ENCODE measurements around the gene IFNB1.

DNA sequence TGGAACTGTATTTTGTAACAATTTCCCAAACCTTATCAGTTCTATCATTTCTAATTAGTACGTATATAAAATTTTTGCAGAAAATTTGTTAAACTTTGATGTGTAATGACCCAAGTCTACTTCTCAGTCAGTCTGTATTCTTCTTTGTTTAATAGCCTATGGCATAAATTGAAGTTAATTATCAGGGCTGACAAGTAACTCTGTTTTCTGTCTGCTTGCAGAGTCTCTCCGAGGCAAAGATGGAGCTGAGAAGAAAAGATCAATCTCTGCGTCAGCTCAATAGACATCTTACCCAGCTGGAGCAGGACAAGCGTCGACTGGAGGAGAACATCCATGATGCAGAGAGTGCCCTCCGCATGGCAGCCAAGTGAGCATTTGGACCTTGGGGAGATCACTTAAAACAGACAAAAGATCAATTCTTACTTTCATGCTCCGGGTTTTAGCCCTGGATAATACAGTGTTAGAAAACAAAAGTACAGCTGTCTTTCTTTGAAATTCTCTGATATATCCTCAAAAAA, 293.7 kb downstream of the CCDC171 start:
- RRBS = no CpG with 5 or more reads among the region's 7 CpGs

GRCh38 chr9:16207128-16207627, 654.3 kb downstream of the CCDC171 start:
- RRBS = no CpG with 5 or more reads among the region's 10 CpGs

DNA sequence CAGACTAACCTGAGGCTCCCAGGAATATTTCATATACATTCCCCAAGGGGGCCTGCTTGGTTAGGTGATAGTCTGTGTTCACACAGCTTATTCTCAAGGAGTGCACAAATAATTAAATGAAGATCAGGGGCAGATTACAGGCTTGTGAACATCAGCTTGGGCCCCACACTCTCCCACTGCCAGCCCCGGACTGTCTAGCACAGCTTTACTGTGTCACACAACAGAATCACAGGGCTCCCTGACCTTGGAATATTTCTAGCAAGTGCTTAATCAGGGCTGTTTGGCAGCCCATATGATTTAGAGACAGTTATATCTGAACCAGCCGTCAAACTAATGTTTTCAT, 517.8 kb downstream of the BNC2 start:
- RRBS = no CpG with 5 or more reads among the region's 2 CpGs

GRCh38 chr9:16385919-16386507, 484.5 kb downstream of the BNC2 start:
- RRBS = no CpG with 5 or more reads among the region's 3 CpGs

GRCh38 chr9:16414299-16414919, 456.1 kb downstream of the BNC2 start:
- RRBS = no CpG with 5 or more reads among the region's 4 CpGs

DNA sequence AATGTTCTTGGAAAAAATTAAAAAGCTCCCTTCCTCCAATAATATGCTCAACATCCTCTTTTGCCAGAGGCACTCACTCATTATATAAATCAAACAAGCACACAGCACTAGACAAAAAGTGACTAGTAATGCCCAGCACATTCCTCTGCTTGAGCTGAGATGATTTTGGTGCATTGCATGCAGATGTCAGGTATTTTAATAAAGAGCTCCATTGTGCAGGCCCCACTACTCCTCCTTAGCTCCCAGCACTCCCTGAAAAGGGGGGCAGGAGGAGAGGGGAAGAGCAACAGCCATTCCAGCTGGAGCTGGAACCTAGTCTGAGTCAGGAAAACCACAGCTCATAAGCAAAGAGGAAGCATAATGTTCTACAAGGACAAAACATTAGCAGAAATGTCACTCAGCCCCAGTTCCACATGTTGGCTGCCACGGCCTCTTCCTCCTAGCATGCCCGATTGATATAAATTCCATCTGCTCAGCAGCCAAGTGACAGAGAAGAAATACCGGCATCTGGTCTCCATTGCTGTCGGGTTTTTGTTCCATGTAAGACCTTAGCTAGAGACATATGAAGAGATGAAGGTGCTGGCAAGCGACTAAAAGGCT, 348.5 kb downstream of the BNC2 start:
- RRBS = no CpG with 5 or more reads among the region's 5 CpGs

DNA sequence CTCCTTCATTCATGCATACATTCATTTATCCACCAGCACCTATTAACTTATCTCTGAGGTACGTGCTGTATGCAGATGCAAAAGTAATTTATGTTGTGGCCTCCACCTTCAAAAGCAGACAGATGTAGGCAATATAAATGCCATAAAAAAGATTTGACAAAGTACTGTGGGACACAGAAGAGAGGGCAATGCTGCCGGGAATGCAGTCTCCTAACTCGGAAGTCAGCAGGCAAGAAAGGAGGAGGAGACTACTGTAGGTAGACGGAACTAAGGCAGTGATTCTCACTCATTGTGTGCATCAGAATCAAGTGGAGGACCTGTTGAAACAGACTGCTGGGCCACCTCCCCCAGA, 310.7 kb downstream of the BNC2 start:
- RRBS = no CpG with 5 or more reads among the region's 4 CpGs

DNA sequence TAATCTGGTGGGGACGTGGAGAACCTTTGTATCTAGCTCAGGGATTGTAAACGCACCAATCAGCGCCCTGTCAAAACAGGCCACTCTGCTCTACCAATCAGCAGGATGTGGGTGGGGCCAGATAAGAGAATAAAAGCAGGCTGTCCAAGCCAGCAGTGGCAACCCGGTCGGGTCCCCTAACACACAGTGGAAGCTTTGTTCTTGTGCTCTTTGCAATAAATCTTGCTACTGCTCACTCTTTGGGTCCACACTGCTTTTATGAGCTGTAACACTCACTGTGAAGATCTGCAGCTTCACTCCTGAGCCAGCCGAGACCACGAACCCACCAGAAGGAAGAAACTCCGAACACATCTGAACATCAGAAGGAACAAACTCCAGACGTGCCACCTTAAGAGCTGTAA, 61.2 kb upstream of the CNTLN start:
- RRBS = no CpG with 5 or more reads among the region's 9 CpGs

DNA sequence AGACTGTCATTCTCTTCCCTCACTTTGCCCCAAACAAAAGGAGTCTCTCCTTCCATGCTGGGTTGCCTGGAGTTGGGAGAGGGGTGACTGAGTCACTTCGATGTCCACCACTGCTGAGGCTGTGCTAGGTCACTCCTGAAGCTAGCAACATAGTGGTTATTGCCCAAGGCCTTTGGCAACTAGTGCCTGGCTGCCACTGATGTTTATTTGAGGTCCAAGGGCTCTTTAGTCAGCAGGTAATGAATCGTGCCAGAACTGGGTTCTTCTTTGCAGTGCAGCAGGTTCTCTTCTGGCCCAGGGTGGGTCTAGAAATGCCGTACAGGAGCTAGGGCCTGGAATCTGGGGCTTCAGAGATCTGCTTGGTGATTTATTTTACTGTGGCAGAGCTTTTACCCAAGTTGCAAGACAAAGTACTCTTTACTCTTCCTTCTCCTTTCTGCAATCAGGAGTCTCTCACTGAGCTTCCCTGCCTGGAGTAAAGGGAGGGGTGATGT, 155.8 kb upstream of the SH3GL2 start:
- RRBS = no CpG with 5 or more reads among the region's 3 CpGs

GRCh38 chr9:17520780-17520979, 58.2 kb upstream of the SH3GL2 start:
- RRBS = no CpG with 5 or more reads among the region's 3 CpGs

GRCh38 chr9:17906359-17907557, 327.9 kb downstream of the SH3GL2 start:
- RRBS = 4% methylated on average over 25 of the region's 100 CpGs

- RRBS = no CpG with 5 or more reads among the region's 5 CpGs
Observed at GRCh38 chr9:19116864-19117398, 10.4 kb downstream of the PLIN2 start.

- RRBS = no CpG with 5 or more reads among the region's 7 CpGs
Observed at GRCh38 chr9:19125906-19126347, 1.4 kb downstream of the PLIN2 start.

- RRBS = no CpG with 5 or more reads among the region's 4 CpGs
Observed at GRCh38 chr9:19161476-19162140, 34.3 kb upstream of the PLIN2 start.

GRCh38 chr9:19183931-19185133, 46.2 kb upstream of the DENND4C start:
- RRBS = no CpG with 5 or more reads among the region's 12 CpGs

DNA sequence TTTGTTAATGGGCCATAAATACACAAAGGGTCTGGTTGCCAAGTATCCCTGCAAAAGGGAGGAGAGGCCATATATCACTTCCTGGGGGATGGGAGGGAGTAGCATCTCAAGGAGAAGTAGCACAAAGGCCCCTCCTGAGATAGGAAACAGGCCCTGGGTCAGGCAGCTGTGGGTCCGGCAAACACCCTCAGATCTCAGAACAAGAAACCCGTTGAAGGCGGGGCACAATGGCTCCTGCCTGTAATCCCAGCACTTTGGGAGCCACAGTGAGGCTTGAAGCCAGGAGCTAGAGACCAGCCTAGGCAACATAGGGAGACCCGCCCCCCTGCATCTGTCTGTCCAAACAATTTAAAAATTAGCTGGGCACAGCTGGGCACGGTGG, 28.1 kb upstream of the DENND4C start:
- RRBS = no CpG with 5 or more reads among the region's 5 CpGs

GRCh38 chr9:19374169-19375161, 5.6 kb downstream of the RPS6 start:
- RRBS = no CpG with 5 or more reads among the region's 19 CpGs

GRCh38 chr9:19387150-19387637, 7.2 kb upstream of the RPS6 start:
- RRBS = no CpG with 5 or more reads among the region's 3 CpGs

- RRBS = no CpG with 5 or more reads among the region's 4 CpGs
Observed at GRCh38 chr9:19457782-19458020, 48.9 kb downstream of the ACER2 start.

DNA sequence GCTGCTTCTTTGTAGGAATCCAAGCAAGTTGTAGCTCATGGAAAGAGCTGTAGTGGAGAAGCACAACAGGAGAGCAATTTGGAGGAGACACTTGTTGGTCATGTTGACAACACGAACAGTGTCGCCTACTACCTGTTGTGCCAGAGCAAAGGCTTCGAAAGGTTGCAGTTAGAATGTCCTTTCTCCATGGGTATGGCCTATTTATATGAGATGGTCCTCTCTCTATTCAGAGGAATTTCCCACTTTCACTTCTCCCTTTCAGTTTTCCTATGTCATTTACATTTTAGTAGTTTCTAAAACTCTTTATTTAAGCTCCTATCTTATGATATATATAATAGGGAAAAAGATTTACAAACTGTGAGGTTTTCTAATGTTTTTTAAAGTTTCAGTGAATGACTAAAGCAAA, at the start of gene IFNB1:
TSS of gene IFNB1 (minus strand) at position 175 of the 406 bp plus-strand sequence.
- RRBS = no CpG with 5 or more reads among the region's 3 CpGs